NT2/D1 (cell line): ENCODE measurements around a stretch of chr10.

GRCh38 chr10:116020789-116020988, 252.3 kb downstream of the GFRA1 start:
- RRBS, 2 experiments, result no CpG with 5 or more reads among the region's 2 CpGs

- RRBS, 2 experiments, result no CpG with 5 or more reads among the region's 1 CpG
Measured at GRCh38 chr10:116209266-116209519, 63.8 kb downstream of the GFRA1 start.

- RRBS, 2 experiments, result no CpG with 5 or more reads among the region's 5 CpGs
Measured at GRCh38 chr10:116548097-116548639, 2.4 kb downstream of the PNLIP start.

GRCh38 chr10:116698216-116698821, 28.6 kb upstream of the C10orf82 start:
- RRBS, 2 experiments, result no CpG with 5 or more reads among the region's 10 CpGs

GRCh38 chr10:116769846-116770173, 27.4 kb upstream of the HSPA12A start:
- RRBS, 2 experiments, result no CpG with 5 or more reads among the region's 7 CpGs

DNA sequence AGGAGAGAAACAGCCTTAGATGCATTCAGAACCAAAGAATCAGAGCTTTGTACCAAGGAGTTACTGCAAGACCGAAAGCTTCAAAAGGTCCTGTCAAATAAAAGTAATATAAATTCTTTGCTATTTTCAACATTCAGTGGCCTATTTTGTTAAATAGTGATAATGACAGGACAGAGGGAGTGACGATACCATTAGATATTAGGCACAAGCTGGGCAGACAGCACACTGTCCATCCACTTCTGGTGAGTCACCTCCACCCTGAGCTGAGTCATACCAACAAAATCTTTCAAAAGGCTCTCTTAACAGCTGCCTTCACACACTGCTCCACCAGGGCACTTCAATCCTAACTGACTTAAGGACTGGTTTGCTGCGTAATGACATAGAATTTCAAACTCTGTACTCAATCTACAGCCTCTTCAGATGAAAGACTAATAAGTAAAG, 57.9 kb downstream of the SHTN1 start:
- RRBS, 2 experiments, result no CpG with 5 or more reads among the region's 3 CpGs

DNA sequence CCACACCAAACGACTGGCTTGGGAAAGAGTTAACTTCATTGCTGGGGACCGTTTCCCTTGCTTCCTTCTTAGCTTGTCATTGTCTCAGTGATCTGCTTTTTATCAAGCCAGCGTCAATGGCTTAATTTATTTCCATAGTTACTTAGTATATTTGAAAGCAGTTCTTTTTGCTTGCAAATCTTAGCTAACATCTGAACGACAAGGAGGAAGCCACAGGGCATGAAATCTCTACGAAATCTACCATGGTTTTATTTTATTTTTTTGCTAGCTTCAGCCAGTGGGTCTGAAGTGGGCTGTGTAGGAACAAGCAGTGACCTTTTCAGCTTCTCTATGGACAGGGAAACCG, 7.9 kb downstream of the SLC18A2 start:
- RRBS, 2 experiments, result no CpG with 5 or more reads among the region's 6 CpGs

- RRBS, 2 experiments, result no CpG with 5 or more reads among the region's 5 CpGs
Measured at GRCh38 chr10:117286321-117287150, 45.6 kb downstream of the SLC18A2 start.

DNA sequence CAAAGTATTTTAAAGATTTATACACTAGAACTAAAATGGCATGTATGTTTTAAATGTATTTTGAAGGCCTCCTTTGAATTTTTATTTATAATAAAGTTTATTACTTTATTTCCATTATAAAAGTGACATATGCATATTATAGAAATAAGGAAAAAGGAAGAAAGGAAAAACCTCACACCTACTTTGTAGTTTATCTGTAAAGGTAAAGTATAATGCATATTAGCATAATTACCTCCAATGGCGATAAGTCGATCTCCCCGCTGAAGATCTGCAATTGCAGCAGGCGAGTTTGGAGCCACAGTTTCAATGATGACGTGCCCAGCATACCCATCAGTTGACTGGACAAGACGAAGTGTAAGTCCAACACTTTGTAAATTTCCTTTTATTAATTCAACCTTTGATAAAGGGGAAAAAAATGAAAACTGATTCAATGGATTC, 49.1 kb downstream of the SLC18A2 start:
- RRBS, 2 experiments, result no CpG with 5 or more reads among the region's 6 CpGs

DNA sequence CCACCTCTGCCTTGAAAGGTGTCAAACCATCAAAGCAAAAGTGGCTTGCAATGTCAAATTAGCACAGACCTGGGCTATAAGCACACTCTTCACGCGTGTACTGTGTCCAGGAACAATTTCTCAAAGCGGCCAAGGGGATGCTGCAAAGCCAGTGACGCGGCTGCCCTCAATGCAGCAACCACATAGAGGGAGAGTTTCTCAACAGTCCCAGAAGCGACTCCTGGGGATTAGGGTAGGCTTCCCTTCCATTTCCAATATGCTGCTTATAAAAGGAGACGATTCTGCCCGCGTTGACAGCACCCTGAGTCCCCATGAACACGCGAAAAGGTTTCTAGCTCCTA, 1.4 kb downstream of the PDZD8 start:
- RRBS, 2 experiments, result no CpG with 5 or more reads among the region's 11 CpGs

- RRBS, 2 experiments, result no CpG with 5 or more reads among the region's 12 CpGs
Measured at GRCh38 chr10:117442956-117443490, 67.8 kb upstream of the PDZD8 start.

DNA sequence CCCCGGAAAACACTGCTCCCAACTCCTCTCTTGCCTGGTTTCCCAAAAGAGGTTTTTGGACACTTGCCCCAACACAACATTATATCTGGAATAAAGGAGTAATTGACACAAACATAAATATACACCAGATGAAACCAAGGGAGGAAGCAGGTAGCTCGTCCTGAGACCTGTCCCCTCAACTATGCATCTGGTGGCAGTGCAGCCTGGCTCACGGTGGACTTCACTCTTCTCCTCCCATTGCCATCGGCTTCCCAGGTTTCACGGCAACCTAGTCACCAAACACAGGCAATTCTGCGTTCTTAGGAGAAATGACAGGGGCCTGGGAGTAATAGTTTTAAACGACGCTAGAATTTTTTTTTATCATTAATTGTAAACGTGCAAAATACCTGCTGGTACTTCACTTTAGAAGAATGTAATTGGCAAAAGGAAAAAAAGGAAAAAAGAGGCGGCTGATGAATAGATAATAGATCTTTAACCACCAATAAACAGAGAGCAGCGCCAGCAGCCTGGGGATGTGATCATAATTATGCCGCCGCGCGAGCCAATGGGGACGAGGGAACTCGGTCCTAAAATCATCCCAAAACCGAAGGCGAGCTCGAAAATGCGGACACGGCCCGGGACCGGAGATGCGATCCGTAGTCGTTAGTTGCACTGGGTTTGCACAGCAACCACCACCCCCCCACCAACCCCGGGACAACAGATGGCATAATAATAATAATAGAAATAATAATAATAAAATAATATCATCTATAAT, 1.5 kb upstream of the EMX2 start:
- RRBS, 2 experiments, result 1 to 4% methylated on average over 5 of the region's 28 CpGs

- RRBS, 2 experiments, result 12% methylated on average over 4 of the region's 22 CpGs; no CpG with 5 or more reads in 1 of the 2 experiments
Measured at GRCh38 chr10:117541652-117542013, 913 bp upstream of the EMX2 start.

DNA sequence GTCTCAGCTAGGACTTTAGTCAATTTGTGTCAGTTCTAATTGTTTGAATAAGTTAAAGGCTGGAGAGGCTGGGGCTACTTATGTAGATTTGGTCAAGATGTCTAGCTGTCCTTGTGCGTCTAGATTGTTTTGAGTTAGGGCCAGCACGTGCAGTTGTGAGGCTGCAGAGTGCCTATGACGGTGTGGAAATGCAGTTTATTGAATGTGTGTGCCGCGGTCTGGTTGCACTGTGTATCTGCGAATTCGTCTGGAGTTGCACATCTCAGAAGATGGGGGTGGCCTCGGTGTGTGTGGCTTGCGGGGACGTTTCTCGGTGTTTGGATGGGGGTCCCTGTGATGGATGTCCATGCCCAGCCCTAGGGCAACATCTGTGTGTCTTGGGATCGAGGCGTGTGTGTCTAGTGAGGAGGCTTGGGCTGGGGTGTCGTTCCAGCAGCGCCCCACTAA, 10.2 kb downstream of the EMX2 start:
- RRBS, 2 experiments, result no CpG with 5 or more reads among the region's 15 CpGs

- RRBS, 2 experiments, result 6 to 50% methylated on average over 2 to 5 of the region's 21 CpGs
Measured at GRCh38 chr10:117720947-117721653, 178.6 kb downstream of the EMX2 start.

DNA sequence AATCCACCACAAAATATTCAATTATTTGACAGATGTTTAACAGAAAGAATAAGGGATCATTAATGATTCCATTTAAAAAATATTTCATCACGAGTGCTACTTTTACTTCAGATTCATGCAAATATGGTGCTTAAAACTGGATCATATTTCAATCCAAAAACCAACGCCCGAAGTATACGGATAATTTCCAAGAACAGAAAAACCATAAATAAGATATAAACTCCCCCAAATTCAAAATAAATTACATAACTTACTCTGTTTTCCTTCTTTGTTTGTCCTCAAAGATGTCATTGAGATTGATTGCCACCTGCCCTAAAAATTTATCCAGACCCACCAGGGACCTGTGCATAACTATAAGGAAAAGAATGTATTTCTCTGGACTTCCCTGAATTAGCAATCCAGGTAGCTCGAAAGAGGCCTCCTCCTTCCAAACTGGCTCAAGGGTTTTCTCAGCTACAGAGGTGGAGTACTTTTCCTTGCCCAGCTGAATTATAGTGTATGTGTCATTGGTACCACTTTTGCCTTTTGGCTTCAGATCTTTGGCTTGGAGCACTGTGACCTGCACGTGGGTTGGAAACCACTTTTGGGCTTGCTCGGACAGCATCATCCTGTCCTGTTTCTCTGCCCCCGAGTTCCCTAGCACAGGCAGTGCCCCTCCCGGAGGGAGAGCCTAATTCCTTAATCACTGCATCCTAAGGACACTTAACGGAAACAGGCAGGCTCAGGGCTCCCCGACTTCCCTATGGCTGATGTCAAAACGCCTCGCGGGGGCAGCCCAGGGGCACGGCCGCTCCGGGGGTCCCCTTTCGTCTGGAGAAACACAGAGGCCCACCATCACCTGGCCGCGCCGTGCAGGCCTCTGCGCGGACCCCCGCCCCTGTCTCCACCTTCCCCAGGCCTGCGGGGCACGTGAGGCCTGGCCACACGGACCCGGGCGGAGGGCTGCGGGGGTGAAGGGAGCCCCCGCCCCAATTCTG, 896 bp downstream of the RAB11FIP2 start:
- RRBS, 2 experiments, result no CpG with 5 or more reads among the region's 31 CpGs

DNA sequence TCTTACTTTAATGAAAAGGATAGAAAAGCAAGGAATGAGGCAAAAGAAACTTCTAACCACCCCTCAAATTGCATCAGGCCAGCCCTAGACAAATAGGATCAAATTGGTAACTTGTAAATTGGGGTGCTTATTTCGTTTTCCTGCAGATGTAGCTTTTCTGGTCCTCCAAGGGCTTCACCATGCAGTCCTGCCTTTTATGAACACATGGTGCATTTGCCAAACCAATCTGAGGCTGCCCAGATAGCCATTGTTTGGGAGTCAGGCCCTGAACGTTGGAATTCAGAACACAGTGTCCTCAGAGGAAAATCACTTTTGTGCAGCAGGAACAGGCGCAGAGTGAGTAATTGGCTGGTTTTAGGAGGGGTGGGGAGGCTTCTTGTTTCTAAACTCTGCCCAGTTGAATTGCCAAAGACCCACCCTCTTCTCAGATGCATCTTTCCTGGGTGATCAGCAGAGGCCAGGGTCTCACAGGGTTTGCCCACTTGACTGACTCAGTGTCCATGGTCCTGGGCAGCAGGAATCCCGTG, 24.5 kb downstream of the PRLHR start:
- RRBS, 2 experiments, result no CpG with 5 or more reads among the region's 4 CpGs

- RRBS, 2 experiments, result no CpG with 5 or more reads among the region's 1 CpG
Measured at GRCh38 chr10:118792380-118792786, 37.6 kb upstream of the CACUL1 start.

GRCh38 chr10:118792787-118793239, 38.0 kb upstream of the CACUL1 start:
- RRBS, 2 experiments, result no CpG with 5 or more reads among the region's 3 CpGs

DNA sequence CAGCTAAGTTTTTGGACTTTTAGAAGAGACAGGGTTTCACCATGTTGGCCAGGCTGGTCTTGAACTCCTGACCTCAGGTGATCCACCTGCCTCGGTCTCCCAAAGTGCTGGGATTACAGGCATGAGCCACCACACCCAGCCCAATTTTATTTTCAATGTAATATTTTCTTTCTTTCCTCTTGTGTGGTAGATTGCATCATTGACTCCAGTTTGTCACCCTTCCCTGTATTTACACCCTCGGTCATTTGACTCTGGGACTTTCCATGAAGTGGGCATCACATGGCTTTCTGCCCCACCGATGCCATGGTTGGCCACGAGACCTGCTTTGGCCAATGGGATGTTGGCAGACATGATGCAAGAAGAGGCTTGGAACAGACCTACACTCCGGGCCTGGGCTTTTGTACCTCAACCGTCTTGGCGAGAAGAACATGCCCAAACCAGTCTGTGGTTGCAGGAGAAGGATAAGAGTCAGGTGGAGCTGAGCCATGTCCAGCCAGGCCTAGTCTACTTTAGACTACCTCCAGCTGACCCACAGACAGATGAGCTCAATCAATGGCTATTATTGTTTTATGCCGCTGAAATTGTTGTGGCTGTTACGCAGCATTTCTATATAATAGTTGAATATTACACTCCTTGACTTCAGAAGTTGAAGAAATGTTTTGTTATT, 38.8 kb upstream of the CACUL1 start:
- RRBS, 2 experiments, result no CpG with 5 or more reads among the region's 9 CpGs